ENCODE data around the genes UBE2B, MACROH2A1 and SMIM32.

GRCh38 chr5:134122063-134123164 lies 7.9 kb downstream of the TCF7 start:
- PRO-cap, 3 experiments: no peak in any of the 3 experiments
- RAMPAGE, long total RNA, 4 experiments: no peak in any of the 4 experiments
- RRBS: no CpG with 5 or more reads among the region's 12 CpGs

DNA sequence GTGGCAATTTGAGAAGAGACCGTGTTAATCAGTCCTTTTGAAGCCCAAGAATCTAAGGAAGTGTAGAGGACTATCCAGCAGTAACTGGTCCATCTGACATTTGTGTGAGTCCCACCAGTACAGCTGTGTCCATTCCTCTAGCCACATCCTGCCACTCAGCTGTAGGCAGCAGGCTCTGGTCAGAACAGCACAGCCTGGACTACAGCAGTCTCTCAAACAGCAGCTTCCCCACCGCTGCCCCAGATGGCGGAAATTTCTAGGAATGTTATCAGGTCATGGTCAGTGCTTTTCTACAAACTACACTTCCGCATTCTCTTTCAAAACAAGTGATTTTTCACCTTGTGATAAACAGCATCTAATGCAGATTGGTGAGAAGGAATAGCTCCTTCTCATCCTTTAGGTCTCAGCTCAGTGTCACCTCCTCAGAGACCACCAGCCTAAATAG lies 10.8 kb upstream of the SKP1 start:
- PRO-cap, 3 experiments: no peak in any of the 3 experiments
- RAMPAGE, long total RNA, 4 experiments: no peak in any of the 4 experiments
- RRBS: no CpG with 5 or more reads among the region's 4 CpGs

DNA sequence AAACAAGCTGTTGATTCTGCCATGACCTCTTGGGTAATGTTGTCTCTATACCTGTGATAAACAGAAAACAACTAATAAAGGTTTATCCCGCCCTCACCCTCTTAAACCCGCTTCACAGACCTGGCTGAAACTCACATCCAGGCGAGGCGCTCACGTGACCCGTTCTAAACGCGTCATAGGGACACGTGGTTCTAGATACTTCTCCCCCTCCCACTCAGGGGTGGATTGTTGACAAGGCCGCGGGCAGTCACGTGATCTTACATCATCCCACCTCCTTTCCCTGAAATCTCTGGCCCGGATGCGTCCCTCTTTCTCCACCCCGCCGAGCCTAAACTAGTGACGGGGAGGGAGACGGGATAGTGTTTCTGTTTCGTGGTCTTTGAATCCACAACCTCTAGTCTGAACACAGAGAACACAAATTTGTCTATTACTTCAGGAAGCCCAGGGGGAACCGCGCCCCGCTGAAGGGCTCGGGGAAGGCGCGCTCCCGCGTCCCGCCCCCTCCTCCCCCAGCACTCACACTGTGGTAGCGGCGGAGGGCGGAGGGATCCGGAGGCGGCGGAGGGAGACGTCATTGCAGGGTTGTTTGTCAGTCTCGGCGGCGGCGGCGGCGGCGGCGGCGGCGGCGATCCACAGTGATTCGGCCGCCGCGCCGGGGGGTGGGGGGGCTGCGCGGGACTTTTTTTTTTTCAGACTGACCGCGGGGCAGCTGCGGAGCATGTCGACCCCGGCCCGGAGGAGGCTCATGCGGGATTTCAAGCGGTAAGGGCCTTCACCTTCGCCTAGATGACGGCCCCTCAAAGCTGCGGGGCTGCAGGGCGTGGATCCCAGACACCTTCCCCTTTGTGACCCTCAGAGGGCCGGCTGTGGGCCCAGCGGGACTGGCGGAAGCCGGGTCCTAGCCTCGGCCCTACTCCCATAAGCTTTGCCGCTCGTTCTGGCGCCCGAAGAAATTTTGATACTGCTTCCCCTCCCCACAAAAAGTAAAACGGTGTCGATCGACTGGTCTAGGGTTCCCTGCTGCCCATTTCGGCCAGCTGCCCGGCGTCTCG lies at the start of gene UBE2B:
TSS of gene UBE2B (plus strand) at position 692 of the 1,052 bp plus-strand sequence.
- PRO-cap, 3 experiments: peak in 3 of 3 experiments; most common plus-strand start position 275 of the sequence (in 2); most common minus-strand start position 166 of the sequence (in 3)
- RAMPAGE, long total RNA, 4 experiments: start-site peak on the plus strand in 3 of 4 experiments, centred at positions 635 to 665 of the sequence, 93 to 229 reads per replicate
- RRBS: 2% methylated on average over 22 of the region's 81 CpGs

GRCh38 chr5:134460377-134461115 lies 48.9 kb upstream of the CDKN2AIPNL start:
- PRO-cap, 3 experiments: no peak in any of the 3 experiments
- RAMPAGE, long total RNA, 4 experiments: no peak in any of the 4 experiments
- RRBS: no CpG with 5 or more reads among the region's 9 CpGs

GRCh38 chr5:134507379-134508014 lies 18.0 kb upstream of the JADE2 start:
- PRO-cap, 3 experiments: no peak in any of the 3 experiments
- RAMPAGE, long total RNA, 4 experiments: no peak in any of the 4 experiments
- RRBS: no CpG with 5 or more reads among the region's 14 CpGs

DNA sequence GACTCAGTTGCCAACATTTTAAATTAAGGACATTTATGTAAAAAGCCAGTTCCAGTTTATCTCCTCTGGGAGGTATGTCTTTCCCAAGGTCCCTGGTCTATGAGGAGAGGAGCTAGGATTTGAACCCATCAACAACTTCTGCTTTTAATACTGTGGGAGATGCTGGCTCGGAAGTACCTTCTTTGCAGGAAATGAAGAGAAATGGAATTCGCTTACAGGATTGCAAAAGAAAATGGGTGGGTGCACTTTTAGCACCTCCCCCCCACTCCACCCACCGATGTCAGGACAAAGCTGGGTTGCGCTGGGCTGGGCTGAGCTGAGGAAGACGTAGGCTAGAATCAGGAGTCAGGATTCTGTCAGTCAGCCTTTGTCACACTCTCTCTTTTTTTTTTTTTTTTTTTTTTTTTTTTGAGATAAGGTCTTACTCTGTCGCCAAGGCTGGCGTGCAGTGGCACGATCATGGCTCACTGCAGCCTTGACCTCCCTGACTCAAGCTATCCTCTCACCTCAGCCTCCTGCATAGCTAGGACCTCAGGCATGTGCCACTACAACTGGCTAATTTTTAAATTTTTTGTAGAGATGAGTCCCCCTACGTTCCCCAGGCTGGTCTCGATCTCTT lies 8.0 kb downstream of the JADE2 start:
- PRO-cap, 3 experiments: peak in 1 of 3 experiments; most common plus-strand start position 314 of the sequence (in 1); most common minus-strand start position 184 of the sequence (in 1)
- RAMPAGE, long total RNA, 4 experiments: no peak in any of the 4 experiments
- RRBS: no CpG with 5 or more reads among the region's 10 CpGs

DNA sequence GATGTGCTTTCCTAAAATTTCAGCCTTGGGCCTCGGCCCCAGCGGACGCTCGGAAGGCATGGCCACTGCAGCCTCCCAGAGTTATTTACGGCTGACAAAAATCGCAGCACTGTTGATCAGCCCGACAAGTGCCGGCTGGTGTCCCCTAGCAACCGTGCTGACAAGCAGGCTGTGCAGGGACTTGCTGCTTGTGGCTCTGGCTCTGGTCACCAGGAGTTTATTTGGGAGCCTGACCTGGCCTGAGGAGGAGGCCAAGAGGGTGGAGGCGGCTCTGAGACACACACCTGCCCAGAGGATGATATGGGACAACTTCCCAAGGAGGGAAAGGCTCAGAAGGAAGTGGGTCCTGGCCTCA lies 43.9 kb downstream of the JADE2 start:
- PRO-cap, 3 experiments: peak in 2 of 3 experiments; most common plus-strand start position 155 of the sequence (in 2); most common minus-strand start position 87 of the sequence (in 2)
- RAMPAGE, long total RNA, 4 experiments: no peak in any of the 4 experiments
- RRBS: 94% methylated on average over 3 of the region's 10 CpGs

DNA sequence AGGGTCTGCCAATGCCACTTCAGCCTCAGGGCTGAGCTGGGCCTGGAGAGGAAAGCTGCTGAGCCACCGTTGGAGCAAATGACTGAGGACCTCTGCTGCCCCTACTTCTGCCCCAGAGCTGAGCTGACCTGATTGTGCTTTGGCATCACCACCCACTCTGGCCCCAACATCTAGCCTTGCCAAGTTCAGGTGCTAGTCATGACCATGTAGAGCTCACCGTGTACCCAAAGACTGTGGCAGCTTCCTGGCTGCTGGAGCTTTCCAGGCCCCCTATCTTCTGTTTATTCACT lies 49.0 kb downstream of the JADE2 start:
- PRO-cap, 3 experiments: no peak in any of the 3 experiments
- RAMPAGE, long total RNA, 4 experiments: no peak in any of the 4 experiments
- RRBS: no CpG with 5 or more reads among the region's 2 CpGs

GRCh38 chr5:134968060-134968628 lies 437 bp downstream of the CATSPER3 start:
- PRO-cap, 3 experiments: no peak in any of the 3 experiments
- RAMPAGE, long total RNA, 4 experiments: no peak in any of the 4 experiments
- RRBS: no CpG with 5 or more reads among the region's 7 CpGs

DNA sequence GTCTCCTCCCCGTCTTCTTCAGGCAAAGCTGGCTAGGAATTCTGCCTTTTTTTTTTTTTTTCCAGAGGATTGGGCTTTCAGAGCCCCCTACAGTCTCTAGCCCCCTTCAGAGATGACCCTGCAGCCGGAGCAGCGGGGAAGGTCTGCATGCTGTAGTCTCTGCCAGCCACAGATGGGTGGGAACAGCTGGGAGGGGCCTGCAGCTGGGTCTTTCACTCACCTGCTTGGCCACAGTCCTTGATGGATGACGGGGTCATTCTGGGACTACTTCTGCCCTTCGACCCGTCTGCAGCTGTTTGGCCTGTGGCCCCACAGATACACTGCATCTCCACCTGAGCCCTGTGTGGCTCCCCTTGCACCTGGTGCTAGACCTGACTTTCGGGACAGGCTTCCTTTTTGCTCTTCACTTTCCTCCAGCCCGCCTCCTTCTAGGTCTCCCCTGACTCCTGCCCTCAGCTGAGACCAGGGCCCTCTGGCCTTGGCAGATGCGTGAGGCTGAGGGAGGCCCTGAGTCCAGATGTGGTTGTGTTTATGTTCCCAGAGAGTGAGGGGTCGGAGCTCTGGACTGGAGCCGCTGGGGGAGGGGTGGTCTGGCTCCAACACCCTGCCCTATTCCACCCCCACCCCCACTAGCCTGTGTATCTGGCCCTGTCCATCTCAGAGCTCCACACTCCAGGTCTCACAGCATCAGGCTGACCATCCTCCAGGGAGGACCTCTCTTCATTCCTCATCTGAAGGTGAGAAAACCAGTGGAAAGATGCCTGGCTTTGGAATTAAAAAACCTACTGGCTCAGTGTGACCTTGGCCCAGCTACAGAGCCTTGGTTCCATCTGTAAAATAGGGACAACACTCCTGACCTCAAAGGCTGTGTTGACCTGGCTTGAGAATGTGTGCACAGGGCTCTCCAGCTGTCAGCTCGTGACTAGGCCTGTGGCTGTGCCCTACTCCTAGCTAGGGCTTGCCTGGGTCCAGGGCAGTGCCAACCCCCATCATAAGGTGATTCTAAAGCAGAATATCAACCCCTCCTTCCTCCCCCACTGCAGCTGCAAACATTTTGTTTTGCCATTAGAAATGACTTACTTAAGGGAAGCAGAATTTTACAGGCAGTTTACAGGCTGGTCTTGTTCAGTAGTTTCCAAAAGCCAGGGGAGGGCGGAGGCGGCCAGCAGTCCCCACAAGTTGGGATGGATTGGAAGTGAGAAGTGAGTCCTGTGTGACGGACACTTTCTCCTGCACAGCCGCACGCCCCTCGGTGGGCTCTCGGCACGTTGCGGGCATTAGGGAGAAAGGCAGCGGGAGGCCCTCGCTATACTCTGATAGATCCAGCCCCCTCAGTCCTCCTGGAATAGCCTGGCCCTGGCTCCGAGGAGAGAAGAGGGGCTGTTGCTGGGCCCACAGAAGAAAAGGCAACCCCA lies 7.6 kb downstream of the PITX1 start:
- PRO-cap, 3 experiments: no peak in any of the 3 experiments
- RAMPAGE, long total RNA, 4 experiments: no peak in any of the 4 experiments
- RRBS: no CpG with 5 or more reads among the region's 24 CpGs

- PRO-cap, 3 experiments: no peak in any of the 3 experiments
- RAMPAGE, long total RNA, 4 experiments: no peak in any of the 4 experiments
- RRBS: 100% methylated on average over 1 of the region's 11 CpGs
Observed at GRCh38 chr5:135141737-135142250, 107.8 kb upstream of the PITX1 start.

DNA sequence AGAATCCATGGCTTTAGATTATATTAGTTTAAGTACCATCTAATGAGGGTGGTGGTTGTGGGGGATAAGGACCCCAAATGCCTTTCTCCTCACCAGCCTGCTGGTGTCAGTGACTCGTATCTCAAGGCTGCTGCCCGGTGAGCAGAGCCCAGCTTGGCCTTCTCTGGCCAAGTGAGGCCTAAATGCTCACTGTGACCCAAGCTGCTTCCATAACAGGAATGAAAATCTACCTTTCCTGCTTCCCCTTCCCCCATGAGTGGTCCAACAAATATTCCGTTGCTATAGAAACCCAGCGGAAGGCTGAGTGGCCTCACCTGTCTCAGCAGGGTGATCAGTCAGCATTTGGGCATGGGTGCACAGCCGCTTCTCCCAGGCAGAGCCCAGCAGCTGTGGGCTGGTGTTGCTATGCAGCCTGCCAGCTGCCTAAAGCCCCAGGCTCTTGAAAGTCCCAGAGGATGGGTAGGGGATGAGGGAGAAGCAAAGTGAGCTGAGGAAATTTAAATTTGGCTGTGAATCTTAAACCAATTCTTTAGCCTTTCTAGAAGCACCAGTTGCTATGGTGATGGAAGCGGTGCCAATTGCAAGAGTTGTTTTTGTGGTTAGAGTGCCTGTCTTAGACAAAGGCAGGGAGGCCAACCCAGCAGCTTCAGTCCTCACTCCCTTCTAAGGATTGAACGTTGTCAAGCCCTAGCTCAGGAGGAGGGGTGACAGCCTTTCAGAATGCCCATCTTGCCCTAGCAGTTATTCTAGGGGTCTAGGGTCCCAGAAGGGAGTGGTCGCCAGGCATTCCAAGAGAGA lies 151.4 kb upstream of the PITX1 start:
- PRO-cap, 3 experiments: no peak in any of the 3 experiments
- RAMPAGE, long total RNA, 4 experiments: no peak in any of the 4 experiments
- RRBS: no CpG with 5 or more reads among the region's 8 CpGs

- PRO-cap, 3 experiments: no peak in any of the 3 experiments
- RAMPAGE, long total RNA, 4 experiments: no peak in any of the 4 experiments
- RRBS: no CpG with 5 or more reads among the region's 5 CpGs
Observed at GRCh38 chr5:135375660-135376320, 23.2 kb downstream of the MACROH2A1 start.

- PRO-cap, 3 experiments: peak in 3 of 3 experiments; most common plus-strand start chr5:135399281 (in 2); most common minus-strand start chr5:135399224 (in 3)
- RAMPAGE, long total RNA, 4 experiments: start-site peak on the minus strand in 2 of 4 experiments, at chr5:135399140-135399208 at its widest, 455 to 598 reads per replicate
- RRBS: 1% methylated on average over 16 of the region's 79 CpGs
Observed at GRCh38 chr5:135399122-135400050, at the start of gene MACROH2A1. TSS of gene MACROH2A1 (minus strand) at chr5:135399231.

- PRO-cap, 3 experiments: no peak in any of the 3 experiments
- RAMPAGE, long total RNA, 4 experiments: no peak in any of the 4 experiments
- RRBS: 3% methylated on average over 26 of the region's 47 CpGs
Observed at GRCh38 chr5:135834836-135835750, 630 bp downstream of the SLC25A48 start.

DNA sequence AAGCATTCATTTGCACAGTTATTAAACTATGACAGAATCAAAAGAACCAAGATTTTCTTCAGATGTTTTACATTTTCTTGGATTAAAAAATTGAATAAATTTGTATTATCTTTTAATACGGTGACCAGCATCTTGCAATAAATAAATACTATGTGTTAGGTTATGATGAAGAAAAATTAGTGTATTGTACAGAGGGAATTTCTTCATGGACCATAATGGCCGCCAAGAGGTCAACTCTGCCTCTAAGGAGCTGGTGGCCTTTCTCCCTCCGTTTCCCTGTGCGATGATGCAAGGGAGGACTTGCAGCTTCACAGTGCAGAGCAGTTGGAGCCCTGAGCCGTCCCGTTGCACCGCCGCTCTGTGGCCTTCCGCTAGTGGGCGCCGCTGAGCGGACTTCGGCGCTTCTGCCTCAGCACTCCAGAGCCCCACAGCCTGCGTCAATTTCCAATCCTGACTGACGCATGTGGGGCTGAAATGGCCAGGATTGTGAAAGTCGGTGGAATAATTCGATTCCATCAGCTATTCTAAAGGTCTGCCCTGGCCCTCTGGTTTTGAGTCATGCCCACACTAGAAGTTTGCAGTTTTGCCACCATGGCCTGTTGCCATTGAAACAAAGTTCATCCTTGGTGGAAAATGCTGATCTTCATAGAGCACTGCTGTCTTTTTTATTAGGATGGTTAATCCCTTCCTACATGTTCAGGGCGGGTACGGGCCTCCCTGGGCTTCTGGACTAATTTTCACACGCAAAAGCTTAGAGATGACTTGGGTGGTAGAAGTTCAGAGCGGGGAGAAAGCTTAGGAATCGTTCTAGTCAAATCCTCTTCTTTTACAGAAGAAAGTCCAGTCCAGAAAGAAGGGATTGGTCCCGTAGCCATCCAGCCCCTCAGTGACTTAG lies 22.7 kb upstream of the LECT2 start:
- PRO-cap, 3 experiments: no peak in any of the 3 experiments
- RAMPAGE, long total RNA, 4 experiments: no peak in any of the 4 experiments
- RRBS: no CpG with 5 or more reads among the region's 24 CpGs

DNA sequence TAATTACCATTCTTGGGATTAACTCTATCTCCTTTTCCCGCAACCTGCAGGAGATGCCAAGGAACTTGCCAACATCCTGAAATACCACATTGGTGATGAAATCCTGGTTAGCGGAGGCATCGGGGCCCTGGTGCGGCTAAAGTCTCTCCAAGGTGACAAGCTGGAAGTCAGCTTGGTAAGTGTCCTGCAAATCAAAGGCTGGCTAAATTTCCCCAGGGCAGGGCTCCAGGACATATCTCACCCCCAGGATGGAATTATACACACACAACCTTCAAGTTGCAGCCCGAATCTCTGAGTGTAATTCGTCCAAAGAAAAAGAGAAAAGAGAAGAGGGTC lies 30.2 kb downstream of the TGFBI start:
- PRO-cap, 3 experiments: no peak in any of the 3 experiments
- RAMPAGE, long total RNA, 4 experiments: no peak in any of the 4 experiments
- RRBS: no CpG with 5 or more reads among the region's 6 CpGs

- PRO-cap, 3 experiments: no peak in any of the 3 experiments
- RAMPAGE, long total RNA, 4 experiments: no peak in any of the 4 experiments
- RRBS: no CpG with 5 or more reads among the region's 1 CpG
Observed at GRCh38 chr5:136084656-136085064, 48.0 kb upstream of the SMAD5 start.

GRCh38 chr5:136132021-136132520 lies 574 bp upstream of the SMAD5 start:
- PRO-cap, 3 experiments: no peak in any of the 3 experiments
- RAMPAGE, long total RNA, 4 experiments: no peak in any of the 4 experiments
- RRBS: no CpG with 5 or more reads among the region's 8 CpGs

DNA sequence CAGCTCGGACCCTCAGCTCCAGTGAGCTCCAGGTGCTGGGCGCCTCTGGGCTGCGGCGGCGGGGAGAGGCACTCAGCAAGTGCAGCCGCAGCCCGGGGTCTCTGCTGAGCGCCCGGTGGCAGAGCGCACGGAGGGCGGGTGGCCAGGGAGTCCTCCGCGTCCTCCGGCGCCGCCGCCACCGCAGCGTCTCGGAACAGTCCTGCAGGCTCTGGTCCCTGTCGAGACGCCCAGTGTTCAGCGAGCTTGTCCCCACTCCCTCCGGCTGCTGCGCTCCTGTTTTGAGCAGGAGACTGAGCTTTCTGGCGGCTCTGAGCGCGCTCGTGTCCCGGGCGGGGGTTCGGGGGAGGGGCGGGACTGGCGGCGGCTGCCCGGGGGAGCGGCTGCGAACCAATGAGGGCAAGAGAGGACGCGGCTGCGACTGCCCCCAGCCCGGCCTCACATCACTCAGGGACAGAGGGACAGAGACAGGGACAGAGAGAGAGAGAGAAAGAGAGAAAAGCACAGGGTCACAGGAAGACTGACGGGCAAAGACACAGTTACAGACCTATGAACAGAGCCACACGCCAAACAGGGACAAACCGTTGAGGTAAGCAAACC lies at the start of gene SMIM32:
TSS of gene SMIM32 (minus strand) at position 304 of the 597 bp plus-strand sequence.
- PRO-cap, 3 experiments: no peak in any of the 3 experiments
- RAMPAGE, long total RNA, 4 experiments: no peak in any of the 4 experiments
- RRBS: 3% methylated on average over 33 of the region's 46 CpGs

Data from adrenal gland (tissue), 7 donors.